ENCODE results near the gene SLC10A2.

- PRO-cap: no peak
Measured at GRCh38 chr13:98946101-98946489, 31.8 kb downstream of the DOCK9 start.

GRCh38 chr13:99080074-99081212 lies 102.6 kb upstream of the DOCK9 start:
- PRO-cap: no peak

DNA sequence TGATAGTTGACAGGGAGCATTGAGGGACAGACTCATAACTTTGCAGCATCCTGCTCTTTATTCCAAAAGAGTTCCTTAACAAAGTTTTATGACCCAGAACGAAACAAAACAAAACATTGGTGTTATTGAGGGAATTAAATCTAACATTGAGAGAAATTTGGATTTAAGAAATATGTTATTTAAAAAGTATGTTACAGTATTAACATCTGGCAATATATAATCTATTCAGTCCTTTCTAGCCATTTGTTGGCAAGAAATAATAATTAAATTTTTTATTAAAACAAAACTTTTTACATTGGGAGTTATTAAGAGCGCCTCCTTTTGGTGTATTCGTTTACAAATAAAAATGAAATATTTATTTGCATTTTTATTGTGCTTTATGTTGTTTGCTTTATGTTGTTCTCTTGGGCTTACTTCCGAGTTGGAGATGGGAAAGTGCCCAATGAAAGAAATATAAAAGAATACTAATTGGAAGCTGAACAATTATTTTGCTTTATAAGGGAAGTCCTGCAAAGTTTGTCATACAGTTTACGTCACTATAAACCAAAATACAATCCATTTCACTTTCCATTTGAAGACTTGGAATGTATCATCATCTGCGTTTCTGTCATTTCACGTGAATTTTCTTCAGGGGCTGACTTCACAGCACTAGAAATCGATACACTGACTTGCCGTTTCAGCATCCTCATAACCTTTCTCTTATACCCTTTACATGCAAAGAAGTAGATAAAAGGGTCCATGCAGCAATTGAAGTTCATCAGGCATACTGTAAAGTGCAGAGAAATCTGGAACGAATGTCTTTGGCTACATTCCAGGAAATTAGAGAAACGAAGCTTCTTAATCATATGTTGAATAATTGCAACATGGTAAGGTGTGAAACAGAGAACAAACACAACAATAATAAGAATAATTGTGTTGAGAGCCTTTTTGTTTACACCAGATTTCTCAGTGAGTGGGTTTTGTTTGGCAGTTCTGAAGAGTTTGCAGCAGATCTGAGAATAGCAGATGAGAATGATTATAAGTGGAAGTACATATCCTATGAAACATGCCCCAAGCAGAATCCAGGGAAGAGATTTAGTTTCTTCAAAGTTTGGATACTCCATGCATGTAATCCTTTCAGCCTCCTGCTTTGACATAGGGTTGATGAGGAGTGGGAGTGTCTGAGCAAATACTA lies 12.3 kb downstream of the GPR183 start:
- PRO-cap: no peak

- PRO-cap: no peak
Measured at GRCh38 chr13:99341253-99341964, 34.2 kb upstream of the GPR183 start.

DNA sequence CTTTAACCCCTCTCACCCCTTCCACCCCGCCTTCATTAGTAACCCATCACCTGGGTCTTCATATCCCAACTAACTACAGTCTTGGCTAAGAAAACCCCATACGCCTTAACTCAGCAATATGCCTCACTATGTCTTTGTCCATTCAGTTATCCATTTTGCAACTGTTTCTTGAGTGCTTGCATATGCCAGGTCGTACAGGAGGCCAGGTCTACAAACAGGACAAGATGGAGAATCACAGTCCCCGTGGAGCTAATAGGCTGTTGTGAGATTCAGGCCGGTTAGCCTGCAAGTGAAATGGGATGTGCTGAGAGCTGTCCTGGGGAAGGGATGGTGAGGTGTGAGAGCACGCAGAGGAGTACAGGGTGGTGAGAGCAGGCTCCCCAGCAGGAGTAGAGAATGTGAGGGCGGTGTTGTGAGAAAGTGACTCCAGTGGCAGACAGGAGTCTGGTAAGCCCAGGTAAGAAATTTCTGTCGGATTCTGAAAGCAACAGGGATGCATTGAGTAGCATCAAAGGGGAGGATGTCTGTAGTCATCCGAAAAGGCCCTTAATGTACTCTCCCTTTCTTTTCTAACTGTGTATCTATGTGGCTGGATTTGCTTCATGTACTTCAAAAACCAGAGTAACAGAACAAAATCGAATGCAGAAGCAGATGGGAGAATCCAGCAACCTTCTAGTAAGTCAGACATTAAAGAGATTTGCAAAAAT lies 50.7 kb upstream of the GPR183 start:
- PRO-cap: no peak

GRCh38 chr13:99385616-99386304 lies 78.6 kb upstream of the GPR183 start:
- PRO-cap: no peak

GRCh38 chr13:99422249-99422770 lies 79.0 kb upstream of the TM9SF2 start:
- PRO-cap: no peak

GRCh38 chr13:99432573-99433550 lies 68.4 kb upstream of the TM9SF2 start:
- PRO-cap: no peak

DNA sequence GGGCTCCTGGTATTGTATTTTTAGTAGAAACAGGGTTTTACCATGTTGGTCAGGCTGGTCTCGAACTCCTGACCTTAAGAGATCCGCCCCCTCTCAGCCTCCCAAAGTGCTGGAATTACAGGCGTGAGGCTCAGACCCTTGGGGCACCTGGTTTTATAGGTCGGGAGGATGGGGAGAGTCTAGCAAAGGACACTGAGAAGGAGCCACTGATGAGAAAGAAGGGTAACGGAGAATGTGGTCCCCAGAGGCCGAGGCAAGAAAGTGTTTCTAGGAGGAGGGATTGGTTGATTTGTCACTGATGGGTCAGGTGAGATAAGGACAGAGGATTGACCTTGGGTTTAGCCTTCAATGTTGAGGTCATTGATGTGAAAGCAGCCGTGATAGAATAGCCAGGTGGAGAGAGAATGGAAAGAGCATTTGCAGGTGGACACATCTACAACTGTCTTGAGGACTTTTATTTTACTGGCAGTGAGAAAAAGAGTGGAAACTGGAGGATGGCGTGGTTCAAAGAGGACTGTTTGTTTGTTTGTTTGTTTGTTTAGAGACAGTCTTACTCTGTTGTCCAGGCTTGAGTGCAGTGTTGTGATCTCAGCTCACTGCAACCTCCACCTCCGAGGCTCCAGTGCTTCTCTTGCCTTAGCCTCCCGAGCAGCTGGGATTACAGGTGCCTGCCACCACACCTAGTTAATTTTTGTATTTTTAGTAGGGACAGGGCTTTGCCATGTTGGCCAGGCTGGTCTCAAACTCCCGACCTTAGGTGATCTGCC lies 23.6 kb downstream of the TM9SF2 start:
- PRO-cap: no peak

GRCh38 chr13:99650323-99650758 lies 43.9 kb downstream of the CLYBL start:
- PRO-cap: no peak

DNA sequence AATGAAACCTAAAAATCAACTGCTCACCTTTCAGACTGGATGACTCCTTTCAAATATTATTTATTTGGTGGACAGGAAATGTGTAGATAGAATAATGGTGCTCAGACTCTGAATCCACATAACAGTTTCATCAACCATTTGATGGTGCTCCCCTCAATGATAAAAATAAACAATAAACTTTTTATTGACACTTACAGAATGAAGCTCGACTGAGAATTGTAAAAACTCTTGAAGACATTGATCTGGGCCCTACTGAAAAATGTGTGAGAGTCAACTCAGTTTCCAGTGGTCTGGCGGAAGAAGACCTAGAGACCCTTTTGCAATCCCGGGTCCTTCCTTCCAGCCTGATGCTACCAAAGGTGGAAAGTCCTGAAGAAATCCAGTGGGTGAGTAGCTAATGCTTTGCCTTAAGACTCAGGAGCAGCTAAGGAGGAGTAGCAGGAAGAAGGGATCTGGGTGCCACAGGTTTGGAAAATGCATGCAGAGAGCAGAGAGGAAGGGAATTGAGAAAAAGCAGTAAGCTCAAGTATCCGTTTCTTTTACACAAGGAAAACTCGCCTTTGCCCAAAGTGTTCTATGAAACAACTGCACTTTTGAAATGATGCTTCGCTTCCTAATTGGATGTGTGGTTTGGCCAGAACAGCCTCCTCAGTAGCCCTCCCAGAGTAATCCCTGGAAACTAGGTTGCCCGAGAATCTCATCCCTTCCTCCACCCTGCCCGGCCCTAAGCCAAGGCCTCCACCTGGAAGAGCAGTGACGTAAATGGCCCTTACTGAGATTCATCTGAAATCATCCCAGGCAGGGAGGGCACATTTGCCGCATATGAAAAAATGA lies 112.7 kb downstream of the ZIC5 start:
- PRO-cap: no peak

DNA sequence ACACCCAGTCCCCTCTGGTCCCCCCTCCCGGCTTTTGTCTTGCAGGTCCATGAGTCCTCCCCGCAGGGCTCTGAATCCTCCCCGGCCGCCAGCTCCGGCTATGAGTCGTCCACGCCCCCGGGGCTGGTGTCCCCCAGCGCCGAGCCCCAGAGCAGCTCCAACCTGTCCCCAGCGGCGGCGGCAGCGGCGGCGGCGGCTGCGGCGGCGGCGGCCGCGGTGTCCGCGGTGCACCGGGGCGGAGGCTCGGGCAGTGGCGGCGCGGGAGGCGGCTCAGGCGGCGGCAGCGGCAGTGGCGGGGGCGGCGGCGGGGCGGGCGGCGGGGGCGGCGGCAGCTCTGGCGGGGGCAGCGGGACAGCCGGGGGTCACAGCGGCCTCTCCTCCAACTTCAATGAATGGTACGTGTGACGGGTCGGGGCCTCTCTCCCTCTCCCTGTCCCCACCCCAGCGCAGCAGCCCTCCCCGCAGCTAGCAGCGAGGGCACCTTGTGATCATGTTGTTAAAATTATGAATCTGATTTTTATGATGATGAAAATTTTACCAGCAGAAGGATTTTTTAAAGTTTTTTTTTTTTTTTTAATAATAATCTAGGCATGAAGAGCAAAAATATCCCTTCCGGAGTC lies 3.8 kb downstream of the ZIC2 start:
- PRO-cap: no peak

GRCh38 chr13:99990056-99990999 lies 8.7 kb downstream of the ZIC2 start:
- PRO-cap: no peak

- PRO-cap: no peak
Measured at GRCh38 chr13:100098747-100099157, 9.9 kb downstream of the PCCA start.

- PRO-cap: no peak
Measured at GRCh38 chr13:100390030-100390750, 198.4 kb downstream of the GGACT start.

DNA sequence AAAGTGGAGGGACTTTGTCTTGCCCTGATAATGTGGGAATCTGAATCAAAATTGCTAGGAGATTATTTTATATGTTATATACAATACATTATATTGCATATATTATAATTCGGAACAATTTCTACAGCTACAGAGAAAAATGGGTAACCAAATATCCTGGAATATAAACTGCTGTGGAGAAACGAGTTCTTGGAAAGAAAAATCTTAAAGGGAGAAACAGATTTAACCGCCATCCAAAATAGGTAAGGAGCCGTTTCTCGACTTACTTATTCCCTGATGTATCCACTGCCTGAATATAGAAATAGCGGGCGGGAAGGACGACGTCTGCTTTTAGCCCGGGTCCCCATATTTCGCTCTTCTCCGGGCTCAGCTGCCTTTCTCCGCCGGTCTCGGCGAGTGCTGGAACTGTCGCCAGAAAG lies 544 bp downstream of the POGLUT2 start:
- PRO-cap: no peak

- PRO-cap: no peak
Measured at GRCh38 chr13:103066158-103066442, at the start of gene SLC10A2. TSS of gene SLC10A2 (minus strand) at chr13:103066417.

GRCh38 chr13:105224642-105225189 lies 241.1 kb upstream of the DAOA start:
- PRO-cap: no peak

GRCh38 chr13:106146609-106146889 lies 388.9 kb downstream of the EFNB2 start:
- PRO-cap: no peak

DNA sequence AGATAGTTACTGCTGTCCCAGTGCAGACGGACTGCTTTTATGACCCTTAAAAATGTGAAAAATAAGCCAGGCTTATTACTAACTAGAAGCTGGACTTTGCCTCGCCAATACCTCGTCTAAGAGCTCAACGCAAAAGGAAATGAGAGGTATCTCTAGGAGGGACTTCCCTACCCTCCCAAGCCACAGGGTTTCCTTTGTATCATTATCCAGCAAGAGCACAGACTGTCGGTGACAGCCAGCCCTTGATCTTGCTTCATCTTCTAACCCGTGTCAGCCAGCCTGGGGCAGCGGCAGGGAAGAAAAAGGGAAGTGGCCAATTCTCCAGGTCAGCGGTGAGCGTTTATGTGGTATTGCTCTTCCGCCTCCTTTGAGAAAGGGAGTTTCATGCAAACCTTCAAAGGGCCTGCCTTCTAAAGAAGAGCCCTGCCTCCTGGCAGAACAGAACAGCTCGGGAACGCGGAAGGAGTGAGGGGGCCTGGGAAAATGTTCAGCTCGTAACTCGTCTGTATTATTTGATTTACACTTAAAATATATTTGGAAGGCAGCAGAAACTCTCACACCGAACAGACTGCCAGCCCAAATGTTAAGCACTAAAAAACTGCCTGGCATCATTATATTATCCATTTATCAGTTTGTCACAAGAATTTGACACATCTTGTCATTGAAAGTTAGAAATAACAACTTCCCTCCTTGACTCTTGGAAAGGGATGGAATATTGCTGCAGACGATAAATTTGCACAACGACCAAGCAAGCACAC lies 41.8 kb downstream of the EFNB2 start:
- PRO-cap: no peak